ENCODE results near the gene TRIM9.

GRCh38 chr14:51095014-51095848, at the start of gene TRIM9:
Gene TRIM9, minus strand, starts transcription at chr14:51095105.
- RRBS, result 4% methylated on average over 14 of the region's 74 CpGs

GRCh38 chr14:51867549-51868319, 7.3 kb downstream of the GNG2 start:
- RRBS, result no CpG with 5 or more reads among the region's 7 CpGs

- RRBS, result no CpG with 5 or more reads among the region's 5 CpGs
These were observed 49.3 kb upstream of the RTRAF start for GRCh38 chr14:51940046-51940414.

DNA sequence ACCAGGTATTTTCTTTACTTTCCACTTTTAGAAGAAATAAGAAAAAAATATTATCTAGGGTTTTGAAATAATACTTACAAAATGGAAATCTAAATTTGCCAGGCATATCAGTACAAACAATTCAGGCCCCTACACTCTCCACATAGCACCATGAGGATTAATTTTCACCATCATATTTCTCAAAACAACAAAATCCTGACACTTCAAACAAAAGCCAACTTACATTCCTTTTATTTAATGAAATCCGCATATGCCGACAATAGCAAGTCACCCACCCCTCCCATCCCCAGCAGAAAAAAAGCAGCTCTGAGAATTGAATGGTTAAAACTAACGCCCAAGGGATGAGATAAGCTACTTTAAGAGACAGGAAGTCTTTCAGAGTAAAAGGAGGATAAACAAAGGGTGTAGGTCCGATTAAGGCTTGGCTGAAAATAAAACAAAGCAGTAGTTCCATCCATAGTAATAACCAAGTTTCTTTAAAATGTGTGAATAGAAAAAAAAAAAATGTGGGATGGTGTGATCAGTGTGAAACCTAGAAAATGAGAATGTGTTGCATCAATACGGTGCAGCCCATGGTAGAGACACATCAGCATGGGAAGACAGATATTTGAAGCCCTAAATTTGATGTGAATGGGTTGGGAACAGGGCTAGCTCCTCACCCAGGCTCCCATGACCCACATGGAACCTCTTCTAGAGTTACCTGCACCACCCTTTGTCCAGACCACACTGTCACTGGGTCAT, 31.6 kb downstream of the RTRAF start:
- RRBS, result no CpG with 5 or more reads among the region's 5 CpGs

DNA sequence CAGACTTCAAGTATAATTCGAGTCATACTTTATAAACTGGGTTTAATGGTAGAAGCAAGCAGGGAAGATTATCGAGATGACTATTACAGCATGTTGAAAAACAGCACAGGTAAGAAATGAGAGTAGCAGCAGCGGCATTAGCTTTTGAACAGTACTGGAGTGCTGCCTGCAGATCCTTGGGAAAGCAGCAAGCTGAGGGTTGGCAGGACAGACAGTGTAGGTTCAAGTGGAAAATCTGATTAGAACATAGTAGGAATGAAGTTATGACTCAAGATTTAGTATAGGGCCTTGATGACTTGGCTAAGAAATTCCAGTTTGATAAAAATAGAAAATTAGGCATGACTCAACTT, 23.7 kb downstream of the NID2 start:
- RRBS, result no CpG with 5 or more reads among the region's 3 CpGs

DNA sequence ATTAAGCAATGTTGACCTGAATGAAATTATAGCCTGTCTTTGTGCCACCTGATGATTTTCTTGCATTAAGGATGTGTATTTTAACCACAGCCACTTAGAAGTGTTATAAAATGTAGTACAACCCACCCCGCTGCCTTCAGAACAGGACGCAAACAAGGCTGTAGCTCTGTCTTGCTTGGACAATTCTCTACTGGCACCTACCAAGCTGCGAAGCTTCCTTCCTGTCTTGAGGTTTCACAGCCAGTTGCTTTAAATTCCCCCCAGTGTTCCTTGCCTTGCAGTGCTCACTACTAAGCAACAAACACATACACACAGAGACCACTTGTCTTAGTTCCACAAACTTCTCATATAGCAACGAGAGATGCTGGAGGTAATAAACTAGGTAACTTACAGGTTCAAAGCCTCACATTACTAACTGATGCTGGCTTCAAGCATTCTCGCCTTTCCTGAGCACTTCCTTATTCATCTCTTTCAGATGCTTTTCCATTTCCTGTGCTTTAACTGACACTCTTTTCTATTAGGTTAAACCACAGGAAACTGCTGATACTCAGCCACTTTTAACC, 91.5 kb upstream of the PTGDR start:
- RRBS, result no CpG with 5 or more reads among the region's 5 CpGs

GRCh38 chr14:52268134-52269103, 921 bp downstream of the PTGDR start:
- RRBS, result 7% methylated on average over 8 of the region's 61 CpGs

GRCh38 chr14:52313273-52313970, 690 bp upstream of the PTGER2 start:
- RRBS, result no CpG with 5 or more reads among the region's 17 CpGs

DNA sequence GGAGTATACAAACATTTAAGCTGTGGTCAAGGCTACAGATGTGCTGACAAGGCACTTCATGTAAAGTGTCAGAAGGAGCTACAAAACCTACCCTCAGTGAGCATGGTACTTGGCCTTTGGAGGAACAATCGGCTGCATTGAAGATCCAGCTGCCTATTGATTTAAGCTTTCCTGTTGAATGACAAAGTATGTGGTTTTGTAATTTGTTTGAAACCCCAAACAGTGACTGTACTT, 13.4 kb downstream of the PTGER2 start:
- RRBS, result no CpG with 5 or more reads among the region's 1 CpG

GRCh38 chr14:52352521-52353027, 38.5 kb downstream of the PTGER2 start:
- RRBS, result no CpG with 5 or more reads among the region's 5 CpGs

DNA sequence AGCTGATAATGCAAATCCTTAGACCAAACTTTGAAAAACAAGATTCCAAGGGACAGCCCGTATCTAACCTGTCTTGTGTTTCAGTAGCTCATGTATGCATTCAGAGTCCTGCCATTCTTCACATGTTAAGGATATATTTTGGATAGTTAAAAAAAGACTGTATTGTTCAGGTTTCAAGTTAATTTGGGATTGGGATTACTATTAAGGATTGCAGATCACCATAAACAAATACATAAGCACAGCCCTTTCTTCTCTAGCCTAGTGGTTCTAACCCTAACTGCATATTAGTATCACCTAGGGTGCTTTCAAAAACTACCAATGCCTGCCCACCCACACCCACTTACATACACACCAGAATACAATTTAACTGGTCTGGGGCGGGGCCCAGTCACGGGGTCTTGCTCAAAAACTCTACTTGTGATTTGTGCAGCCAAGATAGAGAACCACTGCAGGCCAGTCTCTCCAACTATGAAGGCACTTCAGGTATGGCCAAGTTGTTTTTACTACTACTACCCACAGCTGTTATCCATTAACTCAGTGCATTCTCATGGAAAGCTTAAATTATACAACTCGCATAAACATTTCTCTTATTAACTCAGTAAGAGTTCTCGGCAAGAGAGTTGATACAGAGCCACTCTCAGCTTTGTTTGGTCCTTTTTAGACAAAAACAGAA, 85.6 kb downstream of the PTGER2 start:
- RRBS, result no CpG with 5 or more reads among the region's 5 CpGs

DNA sequence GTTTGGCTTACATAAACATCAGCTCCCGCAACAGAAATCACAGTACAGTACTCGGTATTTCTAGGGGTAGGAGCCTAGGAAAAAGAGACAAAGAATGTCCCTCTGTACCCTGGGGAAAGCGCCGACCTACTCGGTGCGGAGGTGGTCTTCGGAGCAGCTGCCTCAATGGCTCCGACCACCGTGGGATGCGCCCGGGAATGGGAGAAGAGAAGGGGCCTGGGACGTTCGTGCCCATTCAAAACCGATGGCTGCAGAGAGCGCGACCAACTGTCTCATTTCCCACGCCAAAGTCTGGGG, 631 bp downstream of the GNPNAT1 start:
- RRBS, result no CpG with 5 or more reads among the region's 17 CpGs

DNA sequence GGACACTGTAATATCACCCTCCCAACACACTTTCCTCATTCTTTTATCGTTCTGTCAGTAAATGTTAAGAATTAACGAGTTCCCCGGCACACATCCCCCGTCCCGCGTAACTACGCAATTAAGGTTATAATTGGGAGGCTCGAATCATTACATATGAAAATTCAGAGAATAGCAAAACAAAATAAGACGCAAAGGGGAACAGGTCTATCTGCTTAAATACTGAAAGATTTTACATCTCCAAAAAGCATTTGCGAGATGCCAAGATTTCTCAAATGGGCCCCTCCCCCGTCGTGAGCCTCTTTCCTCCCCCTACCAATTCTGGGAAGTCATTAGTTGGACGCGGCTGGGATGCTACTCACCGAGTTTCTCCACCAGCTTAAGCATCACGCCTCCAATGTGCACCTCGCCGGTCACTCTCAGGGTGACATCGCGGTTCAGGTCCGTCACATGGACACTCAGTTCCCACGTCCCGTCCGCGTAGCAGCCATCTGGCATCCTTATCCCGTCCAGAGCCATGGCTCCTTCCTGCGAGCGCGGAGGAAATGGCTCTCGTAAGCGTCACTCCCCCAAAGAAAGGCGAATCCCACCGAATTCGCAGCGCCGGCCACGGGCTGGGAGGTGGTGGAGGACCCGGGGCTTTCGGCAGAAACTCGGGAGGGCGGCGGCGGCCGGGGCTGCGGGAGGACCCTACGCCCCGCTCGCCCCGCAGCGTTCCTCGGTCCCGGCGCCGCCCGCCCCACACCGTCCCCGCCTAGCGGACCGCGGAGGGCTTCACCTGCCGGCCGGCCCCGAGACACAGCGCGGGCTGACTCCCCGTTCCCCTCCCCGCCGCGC, 580 bp downstream of the FERMT2 start:
- RRBS, result 2% methylated on average over 28 of the region's 69 CpGs

DNA sequence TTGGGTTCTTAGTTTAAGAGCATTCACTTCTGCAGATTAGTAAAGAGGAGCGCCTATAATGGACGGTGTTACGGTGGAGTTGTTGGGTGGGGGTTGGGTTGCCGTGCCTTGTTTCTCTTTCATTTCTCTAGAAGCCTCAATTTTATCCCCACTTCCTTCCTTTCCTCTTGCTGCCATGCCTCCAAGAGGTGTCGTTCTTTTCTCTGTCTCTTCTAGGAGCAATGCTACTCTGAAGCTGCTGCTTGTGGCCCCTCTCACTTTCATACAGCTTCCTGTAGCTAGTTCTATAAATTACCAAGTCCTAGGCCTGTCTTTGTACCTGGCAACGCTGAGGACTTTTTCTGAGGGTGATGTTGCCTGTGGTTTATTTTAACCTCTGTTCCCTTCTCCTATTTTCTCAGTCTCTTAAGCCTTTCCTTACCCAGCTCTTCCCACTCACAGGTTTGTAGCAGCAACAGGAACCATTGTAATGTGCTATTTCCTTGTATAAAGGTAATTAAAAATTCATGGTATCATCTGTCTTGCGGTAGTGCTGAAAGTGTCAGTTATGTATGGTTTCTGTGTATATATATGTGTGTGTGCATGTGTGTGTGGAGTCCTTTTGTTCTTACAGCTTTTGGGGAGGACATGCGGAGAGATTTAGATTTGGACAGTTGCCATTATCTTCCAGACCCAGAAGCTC, 44.0 kb downstream of the DDHD1 start:
- RRBS, result no CpG with 5 or more reads among the region's 8 CpGs

DNA sequence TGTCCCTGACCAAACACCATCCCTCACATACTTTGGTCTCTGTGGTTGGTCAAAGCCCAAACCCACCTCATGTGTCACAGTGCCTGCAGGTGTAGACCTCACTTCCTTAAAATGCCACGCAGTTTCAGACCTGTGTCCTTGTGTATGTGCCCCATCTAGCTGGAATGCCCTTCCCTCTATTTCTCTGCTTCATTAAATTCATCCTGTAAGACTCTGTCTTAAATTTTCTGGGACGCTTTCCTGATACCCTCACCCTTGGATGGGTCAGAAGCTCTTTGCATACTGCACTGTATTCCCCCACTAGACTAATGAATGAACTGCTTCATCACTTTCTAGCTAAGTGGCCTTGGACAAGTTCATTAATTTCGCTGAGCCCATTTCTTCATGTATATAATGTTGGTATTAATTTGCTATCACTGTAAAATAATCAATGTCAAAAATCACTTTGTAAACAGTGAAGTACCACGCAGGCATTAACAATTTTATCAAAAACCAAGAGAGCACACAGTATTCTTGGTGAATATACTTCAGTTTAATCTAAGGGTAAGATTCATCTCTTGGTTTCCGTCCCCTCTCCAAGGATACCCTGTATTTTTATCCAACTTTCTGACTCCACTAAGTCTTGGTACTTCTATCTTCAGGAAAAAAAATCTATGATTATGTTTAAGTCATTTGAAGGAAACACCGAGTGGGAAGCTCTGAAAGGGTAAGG, 2.9 kb downstream of the DDHD1 start:
- RRBS, result no CpG with 5 or more reads among the region's 6 CpGs

- RRBS, result no CpG with 5 or more reads among the region's 3 CpGs
These were observed 130.8 kb upstream of the BMP4 start for GRCh38 chr14:54087449-54087732.

- RRBS, result no CpG with 5 or more reads among the region's 15 CpGs
These were observed 97.3 kb upstream of the CDKN3 start for GRCh38 chr14:54299383-54300012.

GRCh38 chr14:54367008-54367498, 29.8 kb upstream of the CDKN3 start:
- RRBS, result no CpG with 5 or more reads among the region's 7 CpGs

DNA sequence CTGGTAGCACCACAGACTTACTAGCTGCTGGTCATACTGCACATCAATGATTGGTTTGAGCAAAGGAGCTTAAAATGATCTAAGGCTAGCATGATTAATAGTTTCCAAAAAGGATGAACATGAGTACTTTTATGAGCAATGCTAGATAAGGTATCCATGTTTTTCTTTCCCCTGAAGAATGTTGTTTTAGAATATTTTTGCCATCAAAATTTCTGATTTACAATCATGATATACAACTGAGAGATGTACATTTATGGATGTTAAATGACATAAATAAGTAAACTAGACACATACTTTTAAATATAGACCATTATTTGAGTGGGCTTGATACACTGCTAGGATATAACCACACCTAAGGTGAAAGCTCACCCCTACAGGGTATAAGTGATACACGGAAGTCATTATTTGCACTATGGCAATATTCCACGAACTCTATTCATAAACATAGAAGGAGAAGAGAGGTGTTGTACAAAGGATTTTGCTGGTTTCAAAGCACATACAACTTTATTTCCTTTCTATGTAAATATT, 17.0 kb downstream of the CNIH1 start:
- RRBS, result no CpG with 5 or more reads among the region's 2 CpGs

- RRBS, result no CpG with 5 or more reads among the region's 5 CpGs
These were observed 66.2 kb downstream of the SAMD4A start for GRCh38 chr14:54633032-54633537.